ENCODE measurements around the gene RDH16.

DNA sequence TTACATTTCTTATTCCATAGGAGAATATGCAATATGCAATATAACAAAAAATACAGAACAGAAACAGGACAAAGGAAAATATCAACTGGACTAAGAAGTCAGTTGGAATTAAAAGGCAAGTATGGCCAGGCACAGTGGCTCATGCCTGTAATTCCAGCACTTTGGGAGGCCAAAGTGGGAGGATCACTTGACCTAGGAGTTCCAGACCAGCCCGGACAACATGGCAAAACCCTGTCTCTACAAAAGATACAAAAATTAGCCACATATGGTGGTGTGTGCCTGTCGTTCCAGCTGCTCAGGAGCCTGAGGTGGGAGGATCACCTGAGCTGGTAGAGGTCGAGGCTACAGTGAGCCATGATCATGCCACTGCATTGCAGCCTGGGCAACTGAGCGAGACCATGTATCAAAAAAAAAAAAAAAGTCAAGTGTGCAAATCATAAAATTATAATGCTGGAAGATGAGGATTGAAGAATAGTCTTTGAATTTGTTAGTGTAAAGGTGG, 6.3 kb downstream of the RBMS2 start:
- PRO-cap, 2 experiments, result no peak in any of the 2 experiments

DNA sequence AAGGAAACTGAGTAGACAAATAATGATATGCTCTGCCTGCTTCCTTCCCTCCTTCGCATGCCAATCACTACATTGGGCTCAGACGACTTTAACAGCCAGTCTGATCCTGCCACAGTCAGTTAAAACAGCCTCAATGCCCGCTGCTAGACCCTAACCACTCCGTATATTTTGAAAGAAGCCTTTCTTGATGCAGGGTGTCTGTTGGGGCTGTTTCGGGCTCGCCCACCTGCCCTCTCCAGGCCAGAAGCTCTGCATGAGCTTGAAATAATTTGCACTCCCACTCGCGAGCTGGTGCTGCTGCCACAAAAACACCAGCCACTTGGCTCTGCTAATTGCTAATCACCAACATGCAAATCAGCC, 15.6 kb downstream of the BAZ2A start:
- PRO-cap, 2 experiments, result no peak in any of the 2 experiments

GRCh38 chr12:56646142-56646680, 427 bp upstream of the ATP5F1B start:
- PRO-cap, 2 experiments, result peak in 1 of 2 experiments; most common plus-strand start chr12:56646251 (in 1)

GRCh38 chr12:56662775-56664184, 17.5 kb upstream of the ATP5F1B start:
- PRO-cap, 2 experiments, result no peak in any of the 2 experiments

- PRO-cap, 2 experiments, result no peak in any of the 2 experiments
These were observed 8.1 kb downstream of the RDH16 start for GRCh38 chr12:56949256-56949722.

GRCh38 chr12:56956960-56958158, at the start of gene RDH16:
Gene RDH16 (minus strand): TSS chr12:56957608.
- PRO-cap, 2 experiments, result no peak in any of the 2 experiments

GRCh38 chr12:56996548-56996966, 2.3 kb downstream of the GPR182 start:
- PRO-cap, 2 experiments, result no peak in any of the 2 experiments

GRCh38 chr12:56996967-56997531, 2.8 kb downstream of the GPR182 start:
- PRO-cap, 2 experiments, result no peak in any of the 2 experiments

DNA sequence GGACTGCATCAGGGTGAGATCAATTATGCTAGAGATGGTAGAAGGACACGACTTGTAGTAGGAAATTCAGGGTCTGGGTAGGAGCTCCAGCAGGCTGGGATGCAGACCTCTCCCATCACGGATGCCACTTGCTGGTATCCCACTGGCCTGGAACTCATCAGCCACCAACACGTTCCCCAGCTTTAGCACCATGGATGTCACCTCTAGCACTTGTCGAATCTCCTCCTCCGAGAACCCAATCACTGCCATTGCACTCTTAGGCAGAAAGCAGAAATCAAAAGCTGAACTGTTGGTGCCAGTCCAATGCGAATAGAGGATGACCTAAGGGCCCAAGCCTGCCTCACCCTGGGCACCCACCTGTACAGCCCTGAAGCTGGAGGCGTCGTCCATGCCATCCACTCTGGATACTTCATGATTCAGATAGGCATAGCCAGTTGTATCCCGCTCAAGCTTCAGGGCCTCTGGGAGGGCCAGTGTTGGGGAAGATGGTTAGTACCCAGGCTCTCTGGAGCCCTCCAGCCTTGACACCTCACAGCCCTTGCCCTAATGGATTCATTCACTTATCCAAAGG, 6.1 kb downstream of the MYO1A start:
- PRO-cap, 2 experiments, result no peak in any of the 2 experiments

DNA sequence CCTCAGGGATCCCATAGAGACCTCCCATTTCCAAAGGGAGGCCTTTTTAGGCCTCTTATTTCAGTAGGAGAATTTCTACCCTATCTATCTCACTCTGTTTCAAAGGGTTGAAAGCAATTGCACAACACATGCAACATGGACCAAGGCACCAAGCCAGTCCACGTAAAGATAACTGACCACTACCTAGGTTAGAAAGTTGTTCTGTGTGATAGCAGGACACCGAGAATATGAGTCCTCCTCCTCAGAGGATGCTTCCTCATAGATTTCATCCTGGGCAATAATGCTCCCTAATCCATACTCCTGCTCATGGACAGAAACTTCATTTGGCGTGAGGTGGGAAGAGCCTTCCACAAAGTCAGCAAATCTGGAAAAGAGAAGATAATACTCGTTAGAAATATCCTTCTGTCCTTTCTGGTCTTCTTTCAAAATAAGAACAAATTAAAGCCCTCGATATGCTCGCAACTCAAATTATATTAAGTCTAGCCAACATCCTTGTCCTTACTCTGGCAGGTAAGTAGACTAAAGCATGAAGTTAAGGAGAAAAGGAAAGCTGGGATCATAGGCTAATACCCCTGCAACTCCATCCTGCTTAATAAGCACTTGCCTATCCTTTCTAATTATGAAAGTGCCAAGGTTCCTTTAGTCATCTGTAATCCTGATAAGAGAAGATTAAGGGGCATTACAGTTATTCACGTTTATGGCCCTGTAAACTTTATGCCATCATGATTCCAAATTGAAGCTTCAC, 9.9 kb upstream of the MYO1A start:
- PRO-cap, 2 experiments, result no peak in any of the 2 experiments

DNA sequence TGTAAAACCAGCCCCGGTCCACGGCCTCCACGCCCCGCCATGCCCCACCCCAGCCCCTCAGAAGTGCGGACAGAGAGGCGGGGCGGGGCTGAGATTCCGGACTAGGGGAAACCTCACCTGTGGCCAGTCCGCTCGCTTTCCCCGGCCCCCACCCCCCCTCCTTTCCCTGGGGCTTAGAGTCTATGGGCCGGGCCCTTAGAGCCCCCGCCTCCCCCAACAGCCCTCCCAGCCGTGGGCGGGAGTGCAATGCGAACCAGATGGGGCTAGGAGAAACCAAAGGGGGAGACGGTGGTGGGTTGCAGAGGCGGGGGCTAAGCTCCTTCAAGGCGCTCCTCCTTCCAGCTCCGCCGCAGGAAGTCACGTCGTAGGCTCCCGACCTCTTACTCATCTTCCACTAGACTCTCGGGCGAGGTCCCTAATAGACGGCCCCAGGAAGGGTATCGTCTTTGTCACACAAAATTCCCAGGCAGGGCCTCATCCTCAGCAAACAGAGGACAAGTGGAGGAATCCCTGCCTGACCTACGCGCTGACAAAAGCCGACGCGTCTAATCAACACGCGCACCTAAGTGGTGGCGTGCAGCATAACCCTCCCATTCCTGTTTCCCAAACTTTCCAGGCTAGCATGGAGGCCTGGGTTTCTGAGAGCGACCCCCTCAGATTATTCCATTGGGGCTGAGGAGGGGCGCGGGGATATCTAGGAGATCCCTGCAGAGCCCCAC, 1.1 kb upstream of the NAB2 start:
- PRO-cap, 2 experiments, result peak in 1 of 2 experiments; most common plus-strand start position 397 of the sequence (in 1); most common minus-strand start position 250 of the sequence (in 1)

GRCh38 chr12:57130858-57131287, 2.6 kb downstream of the LRP1 start:
- PRO-cap, 2 experiments, result no peak in any of the 2 experiments

- PRO-cap, 2 experiments, result no peak in any of the 2 experiments
These were observed 10.6 kb downstream of the LRP1 start for GRCh38 chr12:57138702-57139427.

DNA sequence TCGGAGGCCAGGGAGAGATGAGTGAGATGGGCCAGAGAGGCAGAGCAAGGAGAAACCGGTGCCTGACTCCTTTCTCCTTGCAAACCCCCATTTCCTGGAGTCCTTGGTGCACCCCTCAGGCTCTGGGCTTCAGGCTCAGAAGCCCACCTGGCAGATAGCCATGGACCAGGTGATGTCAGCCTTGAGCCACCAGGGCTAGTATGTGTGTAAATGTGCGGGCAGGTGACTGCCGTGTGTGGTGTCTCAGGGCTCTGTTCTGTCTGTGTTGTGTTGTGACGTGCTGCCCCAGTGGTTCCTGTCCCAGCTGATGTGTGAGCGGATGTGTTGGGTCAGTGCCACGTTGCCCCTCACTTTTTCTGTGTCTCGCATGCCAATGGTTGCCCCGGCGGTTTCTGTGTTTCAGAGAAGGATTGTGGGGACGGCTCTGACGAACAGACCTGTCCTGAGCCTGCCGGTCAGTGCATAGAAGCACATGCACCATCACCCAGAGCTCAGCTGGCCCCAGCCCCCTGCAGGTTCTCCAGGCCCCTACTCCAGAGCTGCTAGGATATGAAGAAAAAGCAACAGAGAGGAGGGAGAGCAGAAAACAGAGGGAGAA, 39.6 kb downstream of the LRP1 start:
- PRO-cap, 2 experiments, result no peak in any of the 2 experiments

DNA sequence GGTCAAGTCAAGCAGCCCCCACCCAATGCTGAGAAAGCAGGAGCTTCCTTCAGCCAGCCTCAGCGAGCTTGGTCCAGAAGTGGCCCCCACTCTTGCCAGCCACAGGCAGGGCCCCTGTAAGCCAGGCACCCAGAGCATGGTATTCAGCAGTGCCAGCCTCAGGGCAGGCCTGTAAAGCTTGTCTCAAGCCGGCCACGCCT, 40.2 kb downstream of the LRP1 start:
- PRO-cap, 2 experiments, result no peak in any of the 2 experiments

GRCh38 chr12:57190724-57191190, 25.8 kb upstream of the NXPH4 start:
- PRO-cap, 2 experiments, result no peak in any of the 2 experiments

- PRO-cap, 2 experiments, result no peak in any of the 2 experiments
These were observed 22.8 kb upstream of the NXPH4 start for GRCh38 chr12:57193760-57194248.

- PRO-cap, 2 experiments, result no peak in any of the 2 experiments
These were observed 10.2 kb upstream of the NXPH4 start for GRCh38 chr12:57206257-57206871.

DNA sequence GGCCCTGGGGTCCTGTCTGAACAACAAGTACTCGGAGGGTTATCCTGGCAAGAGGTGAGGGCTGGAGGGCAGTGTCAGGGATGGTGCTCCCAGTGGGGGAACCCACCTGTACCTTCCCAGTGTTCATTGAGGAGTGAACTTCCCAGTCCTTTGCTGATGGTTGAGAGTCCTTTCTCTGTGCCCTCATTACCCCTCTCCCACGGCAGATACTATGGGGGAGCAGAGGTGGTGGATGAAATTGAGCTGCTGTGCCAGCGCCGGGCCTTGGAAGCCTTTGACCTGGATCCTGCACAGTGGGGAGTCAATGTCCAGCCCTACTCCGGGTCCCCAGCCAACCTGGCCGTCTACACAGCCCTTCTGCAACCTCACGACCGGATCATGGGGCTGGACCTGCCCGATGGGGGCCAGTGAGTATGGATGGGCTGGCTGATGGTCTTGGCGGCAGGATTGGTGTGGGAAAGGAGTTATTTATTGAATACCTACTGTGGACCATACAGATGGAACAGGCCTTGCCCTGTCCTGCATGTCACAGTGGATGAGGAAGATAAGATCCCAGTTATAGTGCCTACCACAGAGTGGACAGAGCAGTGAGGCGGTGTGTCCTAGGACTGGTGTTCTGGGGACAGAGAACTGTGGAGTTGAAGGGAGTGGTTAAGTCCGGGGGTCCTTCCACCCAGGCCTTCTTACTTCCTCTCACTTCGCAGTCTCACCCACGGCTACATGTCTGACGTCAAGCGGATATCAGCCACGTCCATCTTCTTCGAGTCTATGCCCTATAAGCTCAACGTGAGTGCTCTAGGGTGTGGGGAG, 2.2 kb downstream of the SHMT2 start:
- PRO-cap, 2 experiments, result no peak in any of the 2 experiments

GRCh38 chr12:57234808-57235646, 1.9 kb downstream of the NDUFA4L2 start:
- PRO-cap, 2 experiments, result no peak in any of the 2 experiments